Vermiform appendix (tissue), 1 donor: ENCODE measurements around a stretch of chr13.

DNA sequence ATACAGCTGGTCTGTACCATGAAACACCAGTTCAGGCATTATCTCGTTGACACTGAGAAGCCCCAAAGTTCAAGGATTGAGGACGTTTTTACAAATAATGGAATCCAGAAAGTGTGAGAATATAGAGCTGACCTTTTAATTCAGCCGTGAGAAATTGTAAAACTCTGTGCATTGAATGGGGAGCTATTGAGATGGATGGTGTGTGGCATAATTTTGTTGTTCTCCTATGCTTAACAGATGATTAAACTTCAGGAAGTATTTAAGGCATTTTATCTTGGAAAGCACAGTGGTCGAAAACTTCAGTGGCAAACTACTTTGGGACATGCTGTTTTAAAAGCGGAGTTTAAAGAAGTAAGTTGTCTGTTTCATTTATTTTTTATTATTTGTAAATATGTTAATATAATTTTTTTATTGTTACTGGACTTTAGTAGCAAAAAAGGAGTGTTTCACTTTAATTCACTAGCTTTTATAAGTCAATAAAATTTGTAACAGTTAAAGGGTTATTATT is 43.5 kb downstream of the CUL4A start:
- PRO-cap, result no peak

GRCh38 chr13:113300087-113300455 is 3.0 kb downstream of the LAMP1 start:
- PRO-cap, result no peak

DNA sequence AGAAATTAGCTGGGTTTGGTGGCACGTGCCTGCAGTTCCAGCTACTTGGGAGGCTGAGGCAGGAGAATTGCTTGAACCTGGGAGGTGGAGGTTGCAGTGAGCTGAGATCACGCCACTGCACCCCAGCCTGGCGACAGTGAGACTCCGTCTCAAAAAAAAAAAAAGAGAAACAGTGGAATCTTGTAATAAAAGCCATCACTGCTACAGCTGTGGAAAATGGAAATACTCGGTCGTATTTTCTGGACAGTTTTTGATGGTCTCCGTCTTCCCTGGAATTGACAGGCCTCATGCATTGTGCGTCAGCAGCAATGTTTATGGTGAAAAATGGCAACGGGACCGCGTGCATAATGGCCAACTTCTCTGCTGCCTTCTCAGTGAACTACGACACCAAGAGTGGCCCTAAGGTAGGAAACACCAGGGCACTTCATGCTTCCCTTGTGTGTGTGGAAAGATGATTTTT is 9.2 kb downstream of the LAMP1 start:
- PRO-cap, result no peak

DNA sequence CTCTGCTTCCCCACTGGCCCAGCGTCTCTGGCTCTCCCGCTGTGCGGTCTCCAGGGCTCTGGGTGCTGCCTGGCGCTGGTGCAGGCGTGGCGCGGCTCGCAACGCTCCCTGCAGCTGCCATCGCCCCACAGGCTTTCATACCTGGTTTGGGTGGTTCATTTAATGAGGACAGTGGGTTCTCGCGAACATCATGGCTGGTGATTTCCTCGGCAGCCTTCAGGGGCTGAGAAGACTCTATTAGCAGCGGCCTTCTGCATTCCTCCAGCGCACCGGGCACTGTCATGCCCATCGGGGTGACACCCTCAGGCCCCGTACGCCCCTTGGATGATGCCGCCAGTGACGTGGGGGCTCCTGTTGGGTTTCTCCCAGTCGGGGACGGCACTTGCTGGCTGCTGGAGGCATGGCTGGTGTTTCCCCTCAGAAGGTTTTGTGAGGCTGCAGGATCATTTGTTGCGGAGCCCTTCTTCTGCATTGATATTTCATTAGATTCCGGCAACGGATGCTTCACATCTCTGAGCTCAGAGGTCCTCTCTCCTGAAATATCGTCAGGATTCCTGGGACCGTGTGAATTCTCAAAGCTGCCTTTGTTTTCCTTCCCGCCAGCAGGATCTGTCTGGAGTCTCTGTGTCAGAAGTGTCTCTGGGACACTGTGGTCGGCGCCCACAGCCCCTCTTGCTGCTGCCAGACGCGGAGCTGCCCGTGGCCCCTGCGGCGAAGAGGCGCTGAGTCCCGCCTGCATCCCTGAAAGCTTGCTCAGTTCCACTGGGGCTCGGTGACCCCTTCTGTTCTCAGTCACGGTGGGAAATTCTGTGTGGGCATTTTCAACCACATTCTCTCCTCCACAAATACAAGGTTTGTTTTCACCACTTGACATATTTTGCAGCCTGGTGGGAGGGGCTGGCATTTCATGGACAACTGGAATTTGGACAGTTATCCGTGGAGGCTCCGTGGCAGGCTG is 42.2 kb upstream of the GRTP1 start:
- PRO-cap, result no peak

DNA sequence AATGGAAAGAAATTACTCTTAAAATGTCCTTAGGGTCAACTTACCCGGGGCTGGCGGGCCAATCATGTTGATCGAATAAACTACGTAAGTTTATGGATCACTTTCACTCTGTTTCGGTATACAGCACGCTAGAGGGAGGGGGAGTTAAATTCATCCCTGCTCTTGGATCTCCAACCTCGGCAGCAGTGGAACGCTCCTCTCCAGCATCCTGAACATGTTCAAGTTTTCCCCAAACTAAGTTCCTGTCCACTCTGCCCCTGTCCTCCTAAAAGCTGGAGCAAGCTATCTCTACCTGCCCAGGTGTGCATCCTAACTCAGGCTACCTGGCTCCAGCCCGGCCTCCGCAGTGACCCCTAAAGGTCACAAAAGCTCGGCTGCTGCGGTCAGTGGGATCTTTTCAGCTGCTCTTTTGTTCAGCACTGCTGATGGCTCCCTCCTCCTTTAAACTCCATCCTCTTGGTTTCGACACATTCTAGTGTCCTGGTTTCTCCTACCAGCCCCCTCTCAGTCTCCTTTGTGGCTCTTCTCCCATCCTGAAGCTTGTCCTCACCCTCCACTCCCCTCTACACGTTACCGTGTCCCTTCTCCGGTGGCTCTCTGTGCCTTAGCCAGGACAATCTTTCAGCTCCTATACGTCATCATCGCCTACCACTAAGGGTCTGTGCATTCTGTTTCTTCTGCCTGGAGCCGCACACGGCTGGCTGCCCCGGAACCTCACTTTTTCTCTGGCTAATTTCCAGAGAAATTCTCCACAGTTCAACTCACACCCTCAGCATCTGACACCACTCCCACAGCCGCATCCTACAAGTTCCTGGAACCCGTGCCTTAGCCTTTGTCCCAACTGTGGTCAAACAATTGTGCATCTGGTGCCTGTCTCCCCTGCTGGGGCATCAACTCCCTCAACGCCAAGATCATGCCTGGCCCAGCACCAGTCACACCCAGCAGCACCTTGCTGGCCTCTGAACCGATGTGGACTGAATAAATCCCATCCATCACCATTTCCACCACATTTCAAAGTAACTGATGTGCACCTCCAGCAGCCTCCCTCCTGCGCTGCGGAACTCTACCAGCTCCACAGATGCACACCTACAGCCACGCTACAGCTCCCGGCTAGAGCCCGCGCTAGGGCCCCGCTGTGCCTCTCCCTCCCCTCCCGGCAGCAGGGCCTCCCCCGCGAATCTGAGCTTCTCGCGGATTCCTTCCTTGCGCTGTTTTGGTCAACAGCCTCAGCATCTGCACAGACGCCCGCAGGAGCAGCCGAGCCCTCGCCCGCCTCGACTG is 1.0 kb downstream of the DCUN1D2 start:
- PRO-cap, result no peak

DNA sequence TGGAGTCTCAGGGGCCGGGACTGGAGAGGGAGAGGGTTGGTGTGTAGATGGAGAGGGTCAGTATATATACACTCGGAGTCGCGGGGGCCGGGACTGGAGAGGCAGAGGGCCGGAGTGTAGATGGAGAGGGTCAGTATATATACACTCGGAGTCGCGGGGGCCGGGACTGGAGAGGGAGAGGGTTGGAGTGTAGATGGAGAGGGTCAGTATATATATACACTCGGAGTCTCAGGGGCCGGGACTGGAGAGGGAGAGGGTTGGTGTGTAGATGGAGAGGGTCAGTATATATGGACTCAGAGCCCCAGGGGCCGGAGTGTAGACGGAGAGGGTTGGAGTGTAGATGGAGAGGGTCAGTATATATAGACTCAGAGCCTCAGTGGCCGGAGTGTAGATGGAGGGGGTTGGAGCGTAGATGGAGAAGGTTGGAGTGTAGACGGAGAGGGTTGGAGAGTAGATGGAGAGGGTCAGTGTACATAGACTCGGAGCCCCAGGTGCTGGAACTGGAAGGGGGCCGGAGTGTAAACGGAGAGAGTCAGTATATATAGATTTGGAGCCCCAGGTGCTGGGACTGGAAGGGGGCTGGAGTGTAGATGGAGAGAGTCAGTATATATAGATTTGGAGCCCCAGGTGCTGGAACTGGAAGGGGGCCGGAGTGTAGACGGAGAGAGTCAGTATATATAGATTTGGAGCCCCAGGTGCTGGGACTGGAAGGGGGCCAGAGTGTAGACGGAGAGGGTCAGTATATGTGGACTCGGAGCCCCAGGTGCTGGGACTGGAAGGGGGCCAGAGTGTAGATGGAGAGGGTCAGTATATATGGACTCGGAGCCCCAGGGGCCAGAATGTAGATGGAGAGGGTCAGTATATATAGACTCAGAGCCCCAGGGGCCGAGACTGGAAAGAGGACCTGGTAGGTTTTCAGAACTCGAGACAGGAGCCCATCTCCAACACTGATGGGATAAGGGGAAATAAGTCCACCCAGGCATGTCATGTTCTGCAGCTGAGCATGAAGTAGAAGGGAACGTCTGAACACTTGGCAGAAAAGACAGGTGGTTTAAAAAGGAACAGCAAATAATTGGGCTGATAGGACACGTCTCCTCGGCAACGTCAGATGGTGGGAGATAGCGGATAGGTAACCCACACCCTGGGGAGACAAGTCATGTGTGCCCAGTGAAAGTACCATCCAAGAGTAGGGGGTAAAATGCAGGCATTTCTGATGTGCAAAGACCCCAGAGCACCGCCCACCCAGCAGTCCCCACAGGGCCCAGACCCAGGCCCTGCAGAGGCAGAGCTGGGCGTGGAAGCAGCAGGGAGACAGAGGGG is 21.7 kb downstream of the TMCO3 start:
- PRO-cap, result no peak

GRCh38 chr13:113727205-113727411 is 31.9 kb upstream of the TMEM255B start:
- PRO-cap, result no peak

- PRO-cap, result no peak
Observed at GRCh38 chr13:113823217-113823763, 40.6 kb downstream of the GAS6 start.

DNA sequence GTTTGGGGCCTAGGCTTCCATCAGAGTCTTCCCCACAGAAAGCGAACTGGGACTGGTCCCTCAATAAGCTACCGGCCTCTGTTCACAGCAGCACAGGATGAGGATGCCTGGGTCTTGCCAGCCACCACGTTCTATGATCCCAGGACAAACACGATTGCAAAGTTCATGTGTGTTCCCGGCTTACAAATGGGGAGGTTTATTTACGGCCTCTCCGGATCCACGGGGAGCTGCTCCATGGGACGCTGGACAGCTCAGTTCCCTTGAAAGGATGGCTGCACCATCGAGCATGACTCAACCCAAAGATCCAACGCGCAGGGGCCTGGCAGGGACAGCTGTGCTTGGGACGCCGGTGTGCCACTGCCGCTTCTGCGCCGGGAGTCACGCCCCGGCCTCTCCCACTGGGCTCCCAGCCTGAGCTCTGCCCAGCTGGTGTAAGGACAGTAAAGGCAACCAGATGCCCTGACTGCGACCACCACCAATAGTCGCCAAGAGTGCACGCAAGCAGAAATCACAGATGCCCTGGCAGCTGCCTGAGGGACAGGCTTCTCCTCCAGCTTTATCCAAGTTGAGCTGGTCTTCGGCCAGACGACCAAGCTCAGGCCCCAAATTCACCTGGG is 8.5 kb downstream of the GAS6 start:
- PRO-cap, result no peak

DNA sequence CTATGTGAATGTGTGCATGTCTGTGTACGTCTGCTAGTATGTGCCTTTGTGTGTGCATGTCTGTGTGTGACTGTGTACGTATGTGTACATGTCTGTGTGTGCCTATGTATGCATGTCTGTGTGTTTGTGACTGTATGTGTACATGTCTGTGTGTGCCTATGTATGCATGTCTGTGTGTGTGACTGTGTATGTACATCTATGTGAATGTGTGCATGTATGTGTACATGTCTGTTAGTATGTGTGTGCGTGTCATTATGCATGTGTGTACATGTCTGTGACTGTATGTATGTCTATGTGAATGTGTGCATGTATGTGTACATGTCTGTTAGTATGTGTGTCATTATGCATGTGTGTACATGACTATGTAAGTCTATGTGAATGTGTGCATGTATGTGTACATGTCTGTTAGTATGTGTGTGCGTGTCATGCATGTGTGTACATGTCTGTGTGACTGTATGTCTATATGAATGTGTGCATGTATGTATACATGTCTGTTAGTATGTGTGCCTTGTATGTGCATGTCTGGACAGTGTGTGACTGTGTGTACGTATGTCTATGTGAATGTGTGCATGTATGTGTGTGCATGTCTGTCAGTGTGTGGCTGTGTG is 5.3 kb downstream of the GAS6 start:
- PRO-cap, result no peak

- PRO-cap, result no peak
Observed at GRCh38 chr13:113863419-113863815, 459 bp downstream of the GAS6 start.

DNA sequence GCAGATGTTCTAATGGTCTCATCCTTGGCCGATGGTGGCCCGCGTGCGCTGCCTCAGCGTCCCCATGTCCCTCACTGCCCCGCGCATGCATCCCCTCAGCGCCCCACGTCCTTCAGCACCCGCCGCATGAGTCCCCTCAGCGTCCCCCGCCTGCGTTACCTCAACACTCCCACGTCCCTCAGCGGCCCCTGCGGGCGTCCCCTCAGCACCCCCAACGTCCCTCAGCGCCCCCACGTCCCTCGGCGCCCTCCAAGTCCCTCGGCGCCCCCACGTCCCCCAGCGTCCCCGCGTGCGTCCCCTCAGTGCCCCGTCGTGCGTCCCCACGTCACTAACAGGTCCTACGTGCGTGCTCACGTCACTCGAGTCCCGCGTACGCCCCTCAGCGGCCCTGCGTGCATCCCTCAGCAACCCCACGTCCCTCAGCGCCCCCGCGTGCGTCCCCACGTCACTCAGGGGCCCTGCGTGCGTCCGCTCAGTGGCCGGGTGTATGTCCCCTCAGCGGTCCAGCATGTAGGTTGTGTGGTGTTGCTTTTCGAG is 19.4 kb upstream of the GAS6 start:
- PRO-cap, result no peak

DNA sequence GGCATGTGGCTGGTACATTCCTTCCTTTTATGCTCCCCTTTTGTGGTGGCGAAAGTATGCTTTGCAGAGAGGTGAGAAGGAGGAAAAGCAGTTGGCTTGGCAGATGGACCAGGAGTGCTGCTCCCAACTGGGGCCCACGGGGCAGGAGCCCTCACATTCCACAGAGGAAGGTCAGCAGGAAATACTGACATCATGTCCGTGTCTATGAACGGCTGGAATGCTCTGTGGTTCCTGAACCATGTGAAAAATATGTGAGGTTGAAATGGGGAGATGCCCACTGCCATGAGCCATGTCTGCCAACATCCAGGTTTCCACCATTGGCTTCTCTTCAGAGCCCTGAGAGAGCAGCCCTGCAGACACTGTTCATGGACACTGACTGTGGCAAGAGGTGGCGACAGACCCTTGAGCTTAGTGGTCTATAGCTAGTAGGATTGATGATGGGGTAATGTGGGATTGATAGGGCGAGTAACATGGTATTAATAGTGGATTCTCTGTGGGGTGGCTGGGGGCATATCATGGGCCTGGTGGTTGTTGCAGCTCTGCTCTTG is 33.4 kb upstream of the GAS6 start:
- PRO-cap, result no peak

DNA sequence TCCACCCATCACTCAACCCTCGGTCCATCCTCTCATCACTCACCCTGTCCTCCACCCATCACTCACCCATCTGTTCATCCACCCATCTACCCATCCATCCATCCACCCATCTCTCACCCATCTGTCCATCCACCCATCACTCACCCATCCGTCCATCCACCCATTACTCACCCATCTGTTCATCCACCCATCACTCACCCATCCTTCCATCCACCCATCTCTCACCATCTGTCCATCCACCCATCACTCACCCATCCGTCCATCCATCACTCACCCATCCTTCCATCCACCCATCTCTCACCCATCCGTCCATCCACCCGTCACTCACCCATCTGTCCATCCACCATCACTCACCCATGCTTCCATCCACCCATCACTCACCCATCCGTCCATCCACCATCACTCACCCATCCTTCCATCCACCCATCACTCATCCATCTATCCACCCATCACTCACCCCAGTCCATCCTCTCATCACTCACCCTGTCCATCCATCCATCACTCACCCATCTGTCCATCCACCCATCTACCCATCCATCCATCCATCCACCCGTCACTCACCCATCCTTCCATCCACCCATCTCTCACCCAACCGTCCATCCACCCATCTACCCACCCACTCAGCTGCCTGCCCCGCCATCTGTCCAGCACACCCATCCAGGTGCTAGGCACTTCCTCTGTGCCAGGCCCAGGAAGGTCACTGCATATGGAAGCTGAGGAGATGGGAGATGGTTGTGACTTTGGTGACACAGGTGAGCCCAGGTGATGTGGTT is 15.4 kb upstream of the C13orf46 start:
- PRO-cap, result no peak

- PRO-cap, result unidirectional peak, plus-strand start at chr13:113998766
Observed at GRCh38 chr13:113998343-113999080, 24.6 kb upstream of the C13orf46 start.

DNA sequence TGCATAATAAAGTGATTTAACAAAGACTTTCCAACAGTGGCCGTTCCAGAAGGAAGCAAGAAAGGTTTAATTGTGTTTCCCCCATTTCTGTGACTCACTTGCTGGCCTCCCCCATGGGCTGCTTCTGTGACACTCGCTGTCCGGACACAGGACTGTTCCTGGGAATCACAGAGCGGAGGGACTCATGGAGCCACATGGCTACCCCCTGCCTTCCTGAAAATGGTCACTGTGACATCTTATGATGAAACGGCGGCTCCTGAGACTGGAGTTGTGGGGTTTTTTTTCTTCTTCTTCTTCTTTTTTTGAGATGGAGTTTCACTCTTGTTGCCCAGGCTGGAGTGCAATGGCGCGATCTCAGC is 62.4 kb upstream of the C13orf46 start:
- PRO-cap, result bidirectional peak, plus-strand start at position 170 of the sequence, minus-strand start outside the sequence

GRCh38 chr13:114087534-114087879 is 44.9 kb downstream of the RASA3 start:
- PRO-cap, result no peak

DNA sequence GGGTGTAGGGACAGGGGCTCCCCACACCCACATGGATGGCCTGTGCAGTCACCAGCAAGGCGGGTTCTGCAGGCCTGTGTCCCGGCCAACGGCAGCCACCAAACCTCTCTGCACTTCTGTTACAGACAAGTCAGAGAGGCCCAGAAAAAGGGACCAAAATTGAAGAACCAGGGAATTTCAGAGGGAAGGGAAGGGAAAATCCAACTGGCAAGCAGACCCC is 31.5 kb downstream of the RASA3 start:
- PRO-cap, result no peak

- PRO-cap, result unidirectional peak, plus-strand start at chr13:114107859
Observed at GRCh38 chr13:114107182-114108008, 25.0 kb downstream of the RASA3 start.

GRCh38 chr13:114113872-114114427 is 18.5 kb downstream of the RASA3 start:
- PRO-cap, result no peak